H7 (cell line): ENCODE measurements around a stretch of chr10.

- RAMPAGE, long total RNA: no peak
Observed at GRCh38 chr10:51909993-51910784, 210.8 kb upstream of the CSTF2T start.

GRCh38 chr10:52127969-52128649, 186.0 kb upstream of the DKK1 start:
- RAMPAGE, long total RNA: no peak

DNA sequence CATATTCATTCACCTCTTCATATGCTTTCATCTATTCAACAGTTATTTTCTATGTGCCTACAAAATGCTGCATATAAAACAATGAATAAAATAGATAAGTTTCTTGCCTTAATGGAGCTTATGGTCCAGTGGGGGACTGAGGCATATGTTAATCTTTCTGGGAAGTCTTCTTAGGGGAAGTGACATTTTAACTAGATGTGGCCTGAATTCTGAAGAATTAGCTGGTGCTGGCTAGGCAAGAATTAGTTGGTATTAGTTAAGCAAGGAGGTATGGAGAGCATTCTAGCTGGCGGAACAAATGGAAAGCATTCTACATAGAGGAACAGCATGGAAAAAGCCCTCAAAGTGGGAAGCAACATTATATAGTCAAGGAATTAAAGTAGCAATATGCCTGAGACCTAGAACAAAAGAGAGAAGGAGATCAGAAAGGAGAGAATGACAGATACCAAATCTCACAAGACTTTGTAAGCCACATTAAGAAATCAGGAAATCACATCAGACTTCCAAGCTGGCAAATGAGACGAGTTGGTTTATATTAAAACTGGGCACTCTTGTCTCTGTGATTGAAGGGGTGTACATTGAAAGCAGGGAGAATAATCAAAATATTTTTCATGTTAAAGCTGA, 145.9 kb upstream of the DKK1 start:
- RAMPAGE, long total RNA: no peak

DNA sequence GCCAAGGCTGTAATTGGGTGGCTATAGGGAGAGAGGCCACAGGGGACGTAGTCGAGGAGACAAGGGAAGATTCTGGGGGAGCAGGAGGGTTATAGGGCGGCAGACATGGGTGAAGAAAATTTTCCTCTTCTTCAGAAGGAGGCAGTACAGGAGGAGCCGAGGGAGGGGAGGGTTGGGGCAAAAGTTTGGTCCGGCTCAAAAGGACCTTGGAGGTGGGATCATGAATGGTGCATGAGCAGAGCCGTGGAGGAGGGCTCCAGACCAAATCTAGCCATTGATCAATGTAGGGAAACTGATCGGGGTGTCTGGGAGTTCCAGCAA, 180.8 kb upstream of the MBL2 start:
- RAMPAGE, long total RNA: no peak

DNA sequence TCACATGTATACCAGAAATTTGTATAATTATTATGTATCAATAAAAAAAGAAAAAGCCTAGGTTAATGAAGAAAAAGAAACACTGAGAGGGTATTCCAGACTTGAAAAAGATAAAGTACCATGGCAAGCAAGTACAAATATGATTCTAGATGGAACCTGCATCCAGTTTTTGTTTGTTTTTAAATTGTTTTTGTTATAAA, 457.3 kb upstream of the MBL2 start:
- RAMPAGE, long total RNA: no peak

DNA sequence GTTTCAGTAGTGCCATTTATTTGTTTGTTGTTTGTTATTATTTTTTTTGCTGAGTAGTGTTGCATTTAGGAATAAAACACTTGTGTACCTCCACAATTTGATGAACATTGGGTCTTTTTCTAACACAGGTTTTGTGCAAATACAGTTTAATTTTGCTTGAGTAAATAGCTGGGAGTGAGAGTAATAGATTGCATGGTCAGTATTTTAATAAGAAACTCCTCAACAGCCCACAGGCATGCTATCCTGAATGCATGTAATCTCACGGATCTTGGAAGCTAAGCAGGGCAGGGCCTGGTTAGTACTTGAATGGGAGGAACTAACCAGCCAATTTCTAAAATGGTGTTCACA, 685.4 kb upstream of the MBL2 start:
- RAMPAGE, long total RNA: no peak

DNA sequence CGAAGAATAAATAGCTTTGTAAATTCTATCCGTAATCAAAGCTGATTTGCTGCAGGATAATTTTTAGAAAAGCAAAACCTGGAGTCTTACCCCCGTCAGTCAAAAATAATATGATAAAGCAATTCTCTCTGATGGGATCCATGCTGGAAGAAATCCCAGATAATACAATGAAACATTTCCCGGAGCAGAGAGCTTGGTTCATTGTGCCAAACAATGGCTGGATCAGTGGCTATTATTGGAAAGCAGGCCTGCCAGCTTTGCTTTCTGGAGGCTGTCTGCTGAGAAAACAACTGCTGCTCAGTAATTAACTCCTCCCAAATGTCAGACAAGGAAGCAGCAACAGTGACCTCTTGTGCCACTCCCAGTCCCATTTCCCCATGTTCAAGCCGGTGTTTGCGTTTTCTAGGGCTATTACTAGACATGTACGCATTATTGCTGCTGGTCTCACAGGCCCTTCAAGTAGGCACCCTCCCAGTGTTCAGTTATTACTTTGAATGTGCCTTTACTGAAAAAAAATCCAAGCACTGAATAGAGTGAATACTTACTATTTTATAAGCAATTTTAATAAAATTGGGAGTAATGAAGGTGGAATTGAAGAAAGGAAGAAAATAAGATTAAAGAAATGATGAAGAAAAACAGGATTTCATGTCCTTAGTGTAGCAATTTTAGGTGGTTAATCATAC, 609.6 kb upstream of the PCDH15 start:
- RAMPAGE, long total RNA: no peak

GRCh38 chr10:58052530-58052823, 215.2 kb downstream of the IPMK start:
- RAMPAGE, long total RNA: no peak

GRCh38 chr10:58396218-58397417, 11.4 kb downstream of the TFAM start:
- RAMPAGE, long total RNA: no peak

DNA sequence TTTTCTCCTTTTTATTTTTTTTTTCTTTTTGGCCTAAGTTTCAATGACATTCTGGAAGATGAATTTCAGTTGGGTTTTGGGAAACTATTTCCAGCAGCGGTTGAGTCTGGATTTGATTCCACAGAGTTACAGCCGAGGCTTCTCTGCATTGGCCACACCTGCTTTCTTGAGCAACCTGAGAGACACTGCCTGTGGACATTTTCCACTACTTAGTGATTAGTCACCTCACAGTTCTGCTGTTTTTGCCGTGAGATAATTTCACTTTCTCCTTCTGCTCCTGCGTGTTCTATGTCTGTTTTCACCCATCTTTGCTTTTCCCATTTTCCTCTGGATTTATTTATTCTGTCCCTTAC, 243.0 kb downstream of the BICC1 start:
- RAMPAGE, long total RNA: no peak

- RAMPAGE, long total RNA: no peak
Observed at GRCh38 chr10:58816907-58817867, 304.5 kb downstream of the BICC1 start.

GRCh38 chr10:59137797-59138383, 38.6 kb upstream of the PHYHIPL start:
- RAMPAGE, long total RNA: no peak

DNA sequence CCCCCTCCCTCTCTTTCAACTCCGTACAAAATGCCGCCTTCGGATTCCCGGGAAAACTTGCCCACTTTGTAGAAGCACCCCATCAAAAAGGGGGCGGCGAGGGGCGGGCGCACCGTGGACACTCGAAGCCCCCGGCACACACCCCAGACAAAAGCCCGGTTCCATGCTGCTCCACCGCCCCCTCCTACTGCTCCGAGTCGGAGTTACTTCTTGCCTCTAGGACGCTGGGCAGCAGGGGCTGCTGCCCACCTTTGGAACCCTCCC, 523 bp downstream of the SLC16A9 start:
- RAMPAGE, long total RNA: no peak

- RAMPAGE, long total RNA: no peak
Observed at GRCh38 chr10:59840577-59841615, 65.5 kb downstream of the CCDC6 start.

- RAMPAGE, long total RNA: no peak
Observed at GRCh38 chr10:59885391-59885989, 20.9 kb downstream of the CCDC6 start.

- RAMPAGE, long total RNA: no peak
Observed at GRCh38 chr10:59894068-59894680, 12.2 kb downstream of the CCDC6 start.

- RAMPAGE, long total RNA: no peak
Observed at GRCh38 chr10:59904786-59905925, 1.2 kb downstream of the CCDC6 start.

DNA sequence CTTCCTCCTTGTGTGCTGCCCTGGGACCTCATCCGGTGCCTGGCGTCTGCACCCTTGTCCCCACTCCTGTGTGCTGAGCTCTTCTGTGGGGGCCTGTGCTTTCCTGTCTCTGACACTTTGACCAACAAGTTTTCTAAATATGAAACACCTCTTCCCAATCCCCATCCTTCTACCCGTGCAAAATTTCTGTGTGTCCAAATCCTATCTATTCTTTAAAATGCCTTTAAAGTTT, 239.6 kb downstream of the ANK3 start:
- RAMPAGE, long total RNA: no peak

- RAMPAGE, long total RNA: no peak
Observed at GRCh38 chr10:60353630-60354109, 36.0 kb downstream of the ANK3 start.

DNA sequence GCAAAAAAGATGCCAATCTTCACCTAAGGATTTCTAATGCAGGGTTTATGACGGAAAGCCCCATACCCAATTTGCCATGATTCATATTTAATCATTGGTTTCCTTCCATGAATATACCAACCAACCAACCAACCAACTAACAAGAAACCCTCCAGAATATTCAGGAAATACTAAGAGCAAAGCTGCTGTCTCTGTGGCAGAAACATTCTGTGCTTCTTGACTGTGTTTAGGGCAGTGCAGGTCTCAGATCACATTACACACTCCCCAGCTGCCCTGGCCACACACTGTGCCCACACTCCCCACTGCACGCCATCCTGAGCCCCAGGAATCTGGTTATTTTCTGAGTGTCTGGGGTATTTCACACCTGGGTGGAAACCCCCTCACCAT, 183.6 kb upstream of the ANK3 start:
- RAMPAGE, long total RNA: no peak